Bronchus (tissue), 1 donor: ENCODE measurements around the gene NUDT14.

DNA sequence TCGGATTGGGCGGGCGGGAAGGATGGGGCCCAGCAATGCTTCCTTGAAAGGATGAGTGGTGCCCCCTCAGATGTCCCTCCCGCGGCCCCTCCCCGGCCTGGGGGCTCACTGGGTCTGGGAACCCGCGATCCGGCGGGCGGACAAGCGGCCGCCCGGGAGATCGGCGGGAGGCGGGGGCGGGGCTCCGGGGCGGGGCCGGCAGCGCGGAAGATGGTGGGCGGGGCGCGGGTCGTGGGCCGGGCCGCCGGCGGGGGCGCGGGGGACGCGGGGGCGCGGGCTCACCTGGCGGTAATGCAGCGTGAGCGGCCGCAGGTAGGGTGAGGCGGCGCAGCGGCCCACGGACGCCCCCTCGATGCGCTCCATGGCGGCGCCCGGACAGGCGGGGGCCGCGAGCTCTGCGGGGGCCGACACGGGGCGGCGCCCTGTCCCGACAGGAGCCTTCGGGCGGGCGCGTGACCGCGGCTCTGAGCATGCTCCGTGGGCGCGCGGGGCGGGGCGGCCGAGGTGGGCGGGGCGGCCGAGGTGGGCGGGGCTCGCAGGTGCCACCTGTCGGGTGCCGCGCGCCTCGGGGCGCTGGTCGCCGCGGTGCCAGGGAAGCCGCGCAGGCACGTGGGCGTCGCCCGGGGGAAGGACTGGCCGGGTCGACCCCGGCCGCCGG, at the start of gene NUDT14:
TSS of gene NUDT14 (minus strand) at position 466 of the 658 bp plus-strand sequence.
- PRO-cap = bidirectional peak, plus-strand start at position 232 of the sequence, minus-strand start at position 159 of the sequence; bidirectional peak, plus-strand start at position 556 of the sequence, minus-strand start at position 466 of the sequence

DNA sequence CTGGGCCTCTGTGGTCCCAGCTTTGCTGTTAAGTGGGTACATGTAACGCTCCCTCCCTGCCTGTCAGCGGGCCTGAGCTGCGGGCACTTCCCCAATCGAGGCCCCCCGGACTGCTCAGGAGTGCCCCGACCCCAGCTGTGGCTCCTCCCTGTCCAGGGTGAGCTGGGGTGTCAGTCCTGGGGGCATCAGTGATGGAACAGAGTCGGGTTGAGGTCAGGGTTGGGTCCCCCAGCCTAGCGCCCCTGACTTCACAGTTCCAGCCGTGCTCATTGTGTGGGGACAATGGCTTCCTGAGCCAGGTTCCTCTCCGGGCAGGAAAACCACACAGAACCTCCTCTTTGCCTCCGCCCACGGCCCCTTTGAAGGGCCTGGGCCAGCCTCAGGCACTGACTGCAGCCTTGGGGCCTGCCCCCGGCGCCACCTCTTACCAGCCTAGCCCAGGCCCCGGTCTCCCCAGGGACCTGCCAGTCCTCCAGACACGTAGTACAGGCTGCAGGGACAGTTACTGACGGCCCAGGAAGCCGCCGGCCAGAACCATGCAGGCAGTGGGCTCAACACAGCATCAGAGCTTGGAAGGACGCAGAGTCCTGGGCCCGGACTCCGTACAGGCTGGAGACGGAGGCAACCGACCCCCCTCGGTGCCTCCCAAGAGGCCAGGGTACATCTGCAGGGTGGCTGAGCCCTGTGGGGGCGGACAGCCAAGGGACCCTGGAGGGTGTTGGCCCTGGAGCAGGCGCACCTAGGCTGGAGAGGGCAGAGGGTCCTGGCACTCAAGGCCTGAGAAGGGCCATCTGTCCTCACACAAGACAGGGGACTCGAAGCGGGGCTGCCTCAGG, 20.8 kb upstream of the NUDT14 start:
- PRO-cap = no peak

DNA sequence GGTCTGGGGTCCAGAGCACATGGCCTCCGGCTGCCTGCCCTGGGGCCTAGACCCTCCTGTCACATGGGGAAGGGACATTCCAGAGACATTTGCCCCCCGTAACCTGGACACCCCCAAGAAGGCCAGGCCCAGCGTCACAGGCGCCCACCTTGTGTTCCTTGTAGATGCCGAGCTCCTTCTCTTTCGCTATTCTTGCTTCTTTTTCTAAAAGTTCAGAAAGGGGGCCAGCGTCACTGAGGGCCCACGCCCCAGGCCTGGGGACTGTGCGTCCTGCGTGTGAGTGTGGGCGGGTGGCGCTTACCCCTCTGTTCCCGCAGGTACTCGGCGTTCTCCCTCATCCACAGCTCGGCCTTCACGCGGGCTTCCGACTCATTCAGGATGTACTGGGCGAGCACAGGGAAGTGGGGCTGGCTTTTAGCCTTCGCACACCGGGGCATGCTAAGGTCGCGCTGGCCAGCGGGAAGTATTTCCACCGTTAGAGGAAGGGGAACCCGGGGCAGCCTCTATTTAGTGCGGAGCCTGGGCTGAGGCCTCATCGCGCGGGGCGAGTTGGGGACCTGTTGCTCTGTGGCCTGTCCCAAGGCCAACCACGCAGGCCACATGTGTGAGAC, 29.4 kb upstream of the BTBD6 start:
- PRO-cap = no peak

DNA sequence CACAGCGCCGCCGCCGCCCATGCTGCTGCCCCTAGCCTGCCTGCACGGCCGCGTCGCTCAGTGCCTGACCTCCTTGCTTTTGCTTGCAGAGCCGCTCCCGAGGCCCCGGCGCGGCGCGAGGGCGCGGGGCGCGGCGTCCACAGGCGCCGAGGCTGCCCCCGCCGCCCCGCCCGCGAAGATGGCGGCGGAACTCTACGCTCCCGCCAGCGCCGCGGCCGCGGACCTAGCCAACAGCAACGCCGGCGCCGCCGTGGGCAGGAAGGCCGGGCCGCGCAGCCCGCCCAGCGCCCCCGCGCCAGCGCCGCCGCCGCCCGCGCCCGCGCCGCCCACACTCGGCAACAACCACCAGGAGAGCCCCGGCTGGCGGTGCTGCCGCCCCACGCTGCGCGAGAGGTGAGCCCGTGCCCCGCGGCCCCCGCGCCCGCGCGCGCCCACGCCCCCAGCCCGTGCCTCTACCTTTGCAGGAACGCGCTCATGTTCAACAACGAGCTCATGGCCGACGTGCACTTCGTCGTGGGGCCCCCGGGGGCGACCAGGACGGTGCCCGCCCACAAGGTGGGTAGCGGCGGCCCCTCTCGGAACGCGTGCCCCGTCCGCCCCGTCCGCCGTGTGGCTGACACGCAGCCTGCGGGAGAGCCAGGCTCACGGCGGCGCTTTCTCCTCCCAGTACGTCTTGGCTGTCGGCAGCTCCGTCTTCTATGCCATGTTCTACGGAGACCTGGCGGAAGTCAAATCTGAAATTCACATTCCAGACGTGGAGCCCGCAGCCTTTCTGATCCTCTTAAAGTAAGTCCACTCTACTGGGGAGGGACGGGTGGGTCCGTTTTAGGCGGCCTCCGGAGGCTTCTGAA, 585 bp downstream of the BTBD6 start:
- PRO-cap = no peak

- PRO-cap = no peak
Measured at GRCh38 chr14:105293994-105294911, 6.5 kb downstream of the BRF1 start.

DNA sequence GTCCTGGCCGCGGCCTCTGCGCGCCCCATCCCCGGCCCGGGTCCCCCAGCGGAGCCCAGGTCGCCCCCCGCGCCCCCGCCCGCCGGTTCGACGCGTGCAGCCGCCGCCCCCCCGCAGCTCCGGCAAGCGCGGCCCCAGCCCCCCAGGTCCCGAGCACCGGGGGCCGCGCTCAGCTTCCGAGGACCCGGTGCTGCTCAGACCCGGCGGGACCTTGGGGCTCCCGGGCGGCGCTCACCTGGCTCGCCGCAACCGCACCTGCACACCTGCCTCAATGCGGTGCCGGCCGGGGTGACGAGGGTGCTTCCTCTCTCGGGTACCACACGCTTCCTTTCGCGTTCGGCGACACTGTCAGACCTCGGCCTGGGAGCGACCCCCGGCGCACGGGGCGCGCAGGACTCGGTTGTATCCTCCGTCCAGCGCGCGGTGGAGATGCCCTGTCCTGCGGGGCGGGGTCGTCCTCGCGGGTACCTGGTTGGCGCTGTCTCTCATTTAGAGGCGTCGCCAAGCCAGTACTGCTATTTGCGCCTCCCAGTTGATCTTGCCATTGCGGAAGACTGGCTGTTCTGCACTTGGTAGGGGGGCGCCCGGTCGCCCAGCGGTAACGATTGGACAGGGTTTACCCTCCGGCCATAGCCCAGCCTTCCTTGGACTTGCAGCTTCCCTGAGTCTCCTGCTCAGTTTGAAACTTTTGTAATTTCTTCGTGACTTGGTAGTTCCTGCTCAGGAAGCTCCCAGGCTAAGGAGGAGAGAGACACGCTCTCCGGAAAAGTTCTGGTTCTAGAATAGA, 732 bp downstream of the PACS2 start:
- PRO-cap = bidirectional peak, plus-strand start at position 518 of the sequence, minus-strand start at position 402 of the sequence

DNA sequence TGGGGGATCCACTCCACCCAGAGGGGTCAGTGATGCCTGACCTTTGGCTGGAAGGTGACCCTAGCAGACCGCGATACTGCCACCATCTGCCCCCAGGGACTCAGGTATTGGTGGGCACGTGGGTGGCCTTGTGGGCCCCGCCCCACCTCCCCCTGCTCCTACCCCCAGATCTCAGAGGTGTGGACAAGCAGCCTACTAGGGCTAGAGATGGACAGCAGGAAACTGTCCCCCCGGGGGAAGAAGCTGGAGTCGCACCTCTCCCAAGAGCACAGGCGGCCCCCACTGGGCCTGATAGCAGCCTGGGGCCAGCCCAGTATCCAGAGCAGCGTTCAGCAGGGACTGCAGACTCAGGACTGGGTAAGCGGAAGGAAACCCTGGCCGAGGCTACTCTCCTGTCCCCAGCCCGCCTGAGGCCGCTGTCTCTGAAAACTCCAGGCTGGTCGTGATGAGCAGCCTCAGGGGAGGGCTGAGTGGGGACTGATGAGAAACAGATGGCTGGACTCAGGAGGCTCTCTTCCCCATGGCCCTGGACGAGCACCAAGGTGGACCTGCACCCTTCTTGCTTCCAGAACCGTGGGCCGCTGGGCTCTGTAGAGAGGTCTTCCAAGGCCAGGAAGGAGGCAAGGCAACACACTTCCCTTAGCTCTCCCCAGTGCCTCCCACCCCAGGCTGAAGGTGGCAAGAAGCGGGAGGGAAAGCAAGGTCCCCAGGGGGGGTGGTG, 956 bp downstream of the TEX22 start:
- PRO-cap = no peak

- PRO-cap = bidirectional peak, plus-strand start at chr14:105473376, minus-strand start at chr14:105473267
Measured at GRCh38 chr14:105473179-105473589, 1.4 kb upstream of the CRIP2 start.

DNA sequence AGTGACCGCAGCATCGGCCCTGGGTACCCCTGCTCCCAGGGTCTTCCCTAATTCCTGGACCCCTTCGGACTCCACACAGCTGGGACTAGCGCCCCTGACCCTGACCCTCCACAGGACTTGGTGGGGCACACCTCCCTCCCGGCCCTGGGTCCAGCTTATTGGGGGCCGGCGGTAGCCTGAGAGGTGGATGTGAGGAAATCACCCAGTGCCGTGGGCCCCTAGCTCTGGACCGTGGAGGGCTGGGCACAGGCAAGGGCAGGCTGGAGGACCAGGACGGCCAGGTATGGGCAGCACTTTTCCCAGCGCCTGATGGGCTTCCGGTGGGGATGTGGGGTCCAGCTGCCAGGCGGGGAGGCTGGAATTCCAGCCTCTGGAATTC, 4.0 kb upstream of the CRIP1 start:
- PRO-cap = no peak

DNA sequence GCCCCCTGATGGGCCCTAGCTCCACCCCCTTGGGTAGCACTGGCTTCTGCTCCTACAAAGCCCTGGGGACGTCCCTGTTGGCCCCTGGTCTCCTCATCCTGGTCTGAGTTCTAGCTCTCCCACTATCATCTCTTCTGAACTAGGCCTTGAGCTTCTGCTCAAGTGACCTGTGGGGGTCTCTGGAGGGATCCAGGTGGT, 713 bp downstream of the TEDC1 start:
- PRO-cap = no peak

DNA sequence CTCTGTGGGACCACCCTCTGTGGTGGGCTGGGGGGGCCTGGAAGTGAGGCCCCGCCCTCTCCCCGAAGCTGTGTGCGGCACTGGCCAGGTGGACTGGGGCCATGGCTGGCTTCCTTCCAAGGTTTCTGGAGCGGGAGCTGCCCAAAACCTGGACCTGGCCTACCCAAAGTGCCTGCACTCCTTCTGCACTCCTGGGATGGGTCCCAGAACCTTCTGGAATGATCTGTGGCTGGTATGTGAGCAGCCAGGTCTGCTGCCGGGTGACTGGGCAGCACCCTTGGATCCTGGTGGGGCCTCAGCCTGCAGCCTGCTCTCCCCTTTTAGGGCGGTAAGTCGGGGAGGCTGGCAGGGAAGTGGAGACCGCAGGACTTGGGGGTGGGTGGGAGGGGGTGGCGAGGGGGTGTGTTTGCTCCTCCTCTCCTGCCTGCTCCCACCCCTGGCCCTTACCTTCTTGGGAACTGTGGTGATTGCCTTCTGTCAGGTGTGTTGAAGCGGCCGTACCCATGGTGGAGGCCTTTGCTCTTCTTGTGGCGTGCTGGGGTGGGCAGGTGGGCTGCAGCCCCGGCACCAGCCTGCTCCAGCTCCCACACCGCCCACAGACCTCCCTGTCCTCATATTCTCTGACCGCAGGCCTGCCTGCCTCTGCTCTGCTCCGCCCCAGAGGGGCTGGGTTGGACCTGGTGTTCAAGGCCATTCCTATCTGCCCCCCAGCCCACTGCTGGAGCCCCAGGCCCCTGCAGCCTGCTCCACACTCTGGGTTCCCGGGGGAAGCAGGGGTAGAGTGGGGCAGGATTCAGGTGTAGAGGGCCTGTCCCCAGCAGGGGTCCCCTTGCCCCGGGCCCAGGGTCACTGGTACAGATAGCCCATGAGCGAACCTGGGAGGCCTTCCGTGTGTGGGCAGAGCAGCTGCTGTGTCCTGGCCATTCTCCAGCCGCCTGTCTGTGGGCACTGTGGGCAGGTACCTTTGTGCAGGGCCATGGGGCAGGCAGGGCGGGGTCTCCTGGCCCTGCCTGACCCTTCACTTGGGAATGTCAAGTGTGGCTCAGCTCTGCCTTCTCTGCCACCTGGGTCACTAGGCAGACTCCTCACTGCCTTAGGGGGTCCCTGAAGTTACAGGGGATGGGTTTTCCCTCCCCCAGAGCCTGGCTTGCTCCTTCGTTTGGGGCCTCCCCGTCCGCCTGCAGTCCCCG, 5.1 kb downstream of the TEDC1 start:
- PRO-cap = no peak

DNA sequence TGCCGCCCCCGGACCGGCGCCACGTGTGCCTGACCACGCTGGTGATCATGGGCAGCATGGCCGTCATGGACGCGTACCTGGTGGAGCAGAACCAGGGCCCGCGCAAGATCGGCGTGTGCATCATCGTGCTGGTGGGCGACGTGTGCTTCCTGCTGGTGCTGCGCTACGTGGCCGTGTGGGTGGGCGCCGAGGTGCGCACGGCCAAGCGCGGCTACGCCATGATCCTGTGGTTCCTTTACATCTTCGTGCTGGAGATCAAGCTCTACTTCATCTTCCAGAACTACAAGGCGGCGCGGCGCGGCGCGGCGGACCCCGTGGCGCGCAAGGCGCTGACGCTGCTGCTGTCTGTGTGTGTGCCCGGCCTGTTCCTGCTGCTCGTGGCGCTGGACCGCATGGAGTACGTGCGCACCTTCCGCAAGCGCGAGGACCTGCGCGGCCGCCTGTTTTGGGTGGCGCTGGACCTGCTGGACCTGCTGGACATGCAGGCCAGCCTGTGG, 2.5 kb downstream of the TMEM121 start:
- PRO-cap = no peak

DNA sequence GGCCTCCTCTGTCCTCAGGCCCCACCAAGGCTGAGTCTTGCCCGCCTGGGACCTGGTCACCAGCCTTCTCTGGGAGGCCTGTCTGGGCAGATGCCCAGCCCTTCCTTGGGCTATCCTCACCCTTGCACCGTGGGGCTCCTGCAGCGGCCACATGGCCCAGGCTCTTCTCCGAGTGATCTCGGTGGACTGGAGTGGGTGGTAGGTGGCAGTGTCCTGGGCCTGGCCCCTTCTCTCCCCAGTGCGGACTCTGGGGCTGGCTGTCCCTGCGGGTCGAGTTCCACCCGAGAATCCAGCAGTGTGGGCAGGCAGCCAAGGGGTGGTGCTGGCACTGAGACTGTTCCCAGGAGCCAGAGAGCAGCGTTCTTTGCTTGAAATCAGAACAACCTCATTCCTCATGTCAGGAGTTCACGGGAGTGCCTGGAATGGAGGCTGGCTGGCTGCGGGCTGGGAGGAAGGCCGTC, 113.7 kb downstream of the TMEM121 start:
- PRO-cap = no peak

- PRO-cap = no peak
Measured at GRCh38 chr14:105687679-105688619, 161.6 kb downstream of the TMEM121 start.

DNA sequence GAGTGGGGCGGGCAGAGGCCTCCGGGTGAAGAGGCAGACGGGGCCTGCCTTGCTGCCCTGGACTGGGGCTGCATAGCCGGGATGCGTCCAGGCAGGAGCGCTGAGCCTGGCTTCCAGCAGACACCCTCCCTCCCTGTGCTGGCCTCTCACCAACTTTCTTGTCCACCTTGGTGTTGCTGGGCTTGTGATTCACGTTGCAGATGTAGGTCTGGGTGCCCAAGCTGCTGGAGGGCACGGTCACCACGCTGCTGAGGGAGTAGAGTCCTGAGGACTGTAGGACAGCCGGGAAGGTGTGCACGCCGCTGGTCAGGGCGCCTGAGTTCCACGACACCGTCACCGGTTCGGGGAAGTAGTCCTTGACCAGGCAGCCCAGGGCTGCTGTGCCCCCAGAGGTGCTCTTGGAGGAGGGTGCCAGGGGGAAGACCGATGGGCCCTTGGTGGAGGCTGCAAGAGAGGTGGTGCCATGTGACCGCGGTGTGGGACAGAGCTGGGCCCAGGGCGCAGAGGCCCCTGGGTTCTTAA, 216.3 kb downstream of the TMEM121 start:
- PRO-cap = no peak

- PRO-cap = no peak
Measured at GRCh38 chr14:105862590-105863836, 336.6 kb downstream of the TMEM121 start.

DNA sequence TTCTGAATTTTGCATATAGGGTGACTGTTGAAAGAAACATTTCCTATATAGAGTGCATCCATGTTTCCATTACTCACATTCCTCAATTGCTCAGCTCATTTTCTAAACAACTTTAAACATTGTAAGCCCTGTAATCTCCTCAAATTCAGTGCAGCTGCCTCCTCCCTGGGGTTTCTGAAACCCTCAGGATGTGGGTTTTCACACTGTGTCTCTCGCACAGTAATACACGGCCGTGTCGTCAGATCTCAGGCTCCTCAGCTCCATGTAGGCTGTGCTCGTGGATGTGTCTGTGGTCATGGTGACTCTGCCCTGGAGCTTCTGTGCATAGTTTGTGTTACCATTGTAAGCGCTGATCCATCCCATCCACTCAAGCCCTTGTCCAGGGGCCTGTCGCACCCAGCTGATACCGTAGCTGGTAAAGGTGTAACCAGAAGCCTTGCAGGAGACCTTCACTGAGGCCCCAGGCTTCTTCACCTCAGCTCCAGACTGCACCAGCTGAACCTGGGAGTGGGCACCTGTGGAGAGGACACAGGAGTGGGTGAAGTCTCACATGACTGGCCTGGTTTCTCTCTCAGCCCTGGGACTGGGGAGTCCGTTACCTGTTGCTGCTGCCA, 658.4 kb downstream of the TMEM121 start:
- PRO-cap = no peak

DNA sequence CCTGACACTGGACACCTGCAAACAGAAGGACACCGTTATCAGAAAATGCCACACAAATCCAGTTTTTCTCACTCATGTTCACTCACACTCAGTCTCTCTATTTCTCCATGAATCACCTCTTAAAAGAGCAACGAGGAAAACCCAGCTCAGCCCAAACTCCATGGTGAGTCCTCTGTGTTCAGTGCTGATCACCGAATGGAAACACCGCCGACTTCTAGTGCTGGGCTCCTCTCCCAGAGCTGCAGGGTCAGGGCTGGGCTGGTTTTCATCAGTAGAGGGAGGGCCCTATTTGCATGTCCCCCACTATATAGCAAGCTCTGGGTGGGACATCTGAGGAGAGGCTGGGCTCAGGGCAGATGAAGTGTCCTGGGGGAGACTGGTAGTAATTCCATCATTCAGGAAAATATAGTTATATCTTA, 833.7 kb downstream of the TMEM121 start:
- PRO-cap = no peak

GRCh38 chr14:106510844-106511214, 984.4 kb downstream of the TMEM121 start:
- PRO-cap = no peak